Vein endothelial cell (primary cell): ENCODE data around the genes APLN and IGSF1.

DNA sequence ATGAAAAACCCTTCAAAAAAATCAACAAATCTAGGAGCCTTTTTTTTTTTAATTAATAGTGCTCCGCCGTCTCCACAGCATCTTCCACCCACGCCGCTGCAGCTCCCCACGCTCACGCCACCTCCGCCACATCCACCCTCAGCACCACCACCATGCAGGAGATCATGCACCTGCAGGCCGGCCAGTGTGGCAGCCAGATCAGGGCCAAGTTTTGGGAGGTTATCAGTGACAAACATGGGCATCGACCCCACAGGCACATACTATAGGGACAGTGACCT lies 171.4 kb downstream of the THOC2 start:
- CAGE, long polyA plus RNA = no peak

DNA sequence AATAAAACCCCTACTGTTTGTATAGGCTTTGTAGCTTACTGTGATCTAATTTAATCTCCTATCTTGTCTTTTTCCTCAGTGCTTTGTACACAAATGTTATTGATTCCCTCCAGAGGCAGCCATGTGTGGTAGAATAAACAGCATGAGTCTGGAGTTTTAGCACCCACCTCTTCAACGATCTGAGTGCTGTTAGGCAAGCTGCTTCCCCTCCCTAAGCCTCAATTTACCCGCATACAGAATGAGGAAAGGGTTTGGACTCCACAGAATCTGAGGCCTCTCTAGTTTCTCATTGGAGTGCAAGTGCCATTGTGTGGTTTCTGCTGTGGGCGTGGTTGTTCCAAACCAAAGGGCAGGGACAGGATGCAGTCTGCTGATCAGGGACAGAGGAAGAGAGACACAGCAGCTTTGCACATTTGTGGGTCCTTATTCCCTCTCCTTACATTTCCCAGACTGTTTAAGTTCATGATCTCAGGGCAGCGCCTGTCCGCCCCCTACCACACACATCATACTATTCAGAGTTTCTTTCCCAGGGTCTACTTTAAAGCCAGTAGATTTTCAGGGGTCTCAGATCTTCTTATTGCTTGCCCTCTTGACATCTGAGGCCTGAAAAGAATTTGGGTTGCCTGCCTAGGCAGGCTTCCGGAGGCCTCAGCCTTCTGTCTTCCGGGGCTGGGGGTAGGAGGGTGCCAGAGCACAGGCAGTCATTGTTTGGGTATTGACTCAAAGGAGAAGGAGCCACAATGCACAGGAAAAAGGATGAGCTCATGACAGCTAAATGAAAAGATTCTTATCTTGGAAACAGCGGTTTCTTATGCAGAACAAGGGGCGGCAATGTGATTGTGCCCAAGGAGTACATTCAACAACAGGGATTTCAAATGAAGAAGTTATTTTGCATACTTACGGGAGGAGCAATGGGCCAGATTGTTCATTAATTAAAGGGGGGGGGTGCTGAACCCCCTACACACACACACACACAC lies 114.8 kb upstream of the TEX13D start:
- CAGE, long polyA plus RNA = no peak

GRCh38 chrX:125758083-125758662 lies 407.9 kb downstream of the DCAF12L2 start:
- CAGE, long polyA plus RNA = no peak

GRCh38 chrX:129557812-129558336 lies 17.8 kb downstream of the OCRL start:
- CAGE, long polyA plus RNA = no peak

DNA sequence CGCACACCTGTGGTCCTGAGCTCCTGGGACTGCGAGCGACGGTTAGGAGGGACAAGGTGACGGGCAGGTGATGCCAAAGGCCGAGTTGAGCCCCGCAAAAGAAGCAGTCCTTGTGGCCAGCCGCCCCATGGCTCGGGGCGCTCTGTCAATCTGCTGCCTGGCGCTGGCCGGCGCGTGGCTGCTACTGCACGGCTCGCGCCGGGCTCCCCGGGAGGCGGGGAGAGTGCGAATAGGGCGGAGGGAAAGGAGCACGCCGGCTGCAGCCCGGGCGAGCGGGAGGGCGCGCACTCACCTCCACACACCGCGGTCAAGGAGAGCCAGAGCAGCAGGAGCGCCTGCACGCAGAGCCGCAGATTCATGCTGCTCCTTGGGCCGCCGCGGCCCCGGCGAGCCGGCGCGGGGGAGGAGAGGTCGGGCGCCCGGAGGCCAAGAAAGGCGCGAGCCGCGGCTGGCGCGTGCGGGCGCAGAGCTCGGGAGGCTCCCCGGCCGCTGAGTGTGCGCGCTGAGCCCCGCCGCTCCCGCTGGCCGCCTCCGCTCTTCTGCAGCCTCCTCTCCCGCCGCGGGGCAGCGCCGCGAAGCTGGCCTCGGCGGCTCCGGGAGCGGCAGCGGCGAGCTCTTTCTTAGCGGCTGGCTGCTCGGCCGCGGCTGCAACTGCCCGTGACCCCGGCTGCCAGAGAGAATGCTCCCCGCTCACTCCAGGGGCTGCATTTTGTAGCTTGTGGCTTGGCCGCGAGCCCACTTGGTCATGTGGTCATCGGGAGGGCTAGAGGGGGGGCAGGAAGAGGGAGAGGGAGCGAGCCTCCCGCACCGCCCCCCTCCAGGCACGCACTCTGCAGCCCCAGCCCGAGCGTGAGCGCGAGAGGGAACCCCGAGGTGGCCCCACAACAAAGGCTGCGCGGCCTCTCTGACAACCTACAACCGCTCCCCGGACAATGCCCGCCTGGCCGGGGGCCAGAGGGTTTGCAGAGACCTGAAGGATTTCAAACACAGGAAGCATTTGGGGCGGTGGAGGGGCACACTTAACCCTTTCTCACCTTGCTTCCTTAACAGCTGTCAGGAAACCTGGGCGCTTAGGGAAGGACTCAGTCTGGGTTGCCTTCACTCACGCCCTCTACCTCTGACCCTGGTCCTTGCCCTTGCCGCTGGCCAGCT lies at the start of gene APLN:
Gene APLN, minus strand, starts transcription at position 685 of the 1,152 bp plus-strand sequence.
- CAGE, long polyA plus RNA = no peak

GRCh38 chrX:129793318-129794126 lies 13.8 kb downstream of the SASH3 start:
- CAGE, long polyA plus RNA = no peak

DNA sequence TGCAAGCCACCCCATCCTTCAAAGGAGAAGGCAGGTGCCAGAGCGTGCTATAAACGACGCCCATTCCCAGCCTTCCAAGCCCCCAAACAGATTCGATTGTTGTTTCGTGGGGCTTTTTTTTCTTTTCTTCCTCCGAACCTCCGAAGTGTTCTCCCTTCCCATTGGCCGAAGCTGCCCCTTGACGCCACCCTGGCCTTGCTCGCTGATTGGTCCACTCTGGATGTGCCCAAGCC lies 25.3 kb downstream of the UTP14A start:
- CAGE, long polyA plus RNA = no peak

- CAGE, long polyA plus RNA = no peak
Observed at GRCh38 chrX:130089518-130089954, 20.8 kb downstream of the ELF4 start.

- CAGE, long polyA plus RNA = no peak
Observed at GRCh38 chrX:130267338-130267826, 1.3 kb downstream of the ZNF280C start.

- CAGE, long polyA plus RNA = no peak
Observed at GRCh38 chrX:130494844-130495211, 93.0 kb downstream of the RBMX2 start.

DNA sequence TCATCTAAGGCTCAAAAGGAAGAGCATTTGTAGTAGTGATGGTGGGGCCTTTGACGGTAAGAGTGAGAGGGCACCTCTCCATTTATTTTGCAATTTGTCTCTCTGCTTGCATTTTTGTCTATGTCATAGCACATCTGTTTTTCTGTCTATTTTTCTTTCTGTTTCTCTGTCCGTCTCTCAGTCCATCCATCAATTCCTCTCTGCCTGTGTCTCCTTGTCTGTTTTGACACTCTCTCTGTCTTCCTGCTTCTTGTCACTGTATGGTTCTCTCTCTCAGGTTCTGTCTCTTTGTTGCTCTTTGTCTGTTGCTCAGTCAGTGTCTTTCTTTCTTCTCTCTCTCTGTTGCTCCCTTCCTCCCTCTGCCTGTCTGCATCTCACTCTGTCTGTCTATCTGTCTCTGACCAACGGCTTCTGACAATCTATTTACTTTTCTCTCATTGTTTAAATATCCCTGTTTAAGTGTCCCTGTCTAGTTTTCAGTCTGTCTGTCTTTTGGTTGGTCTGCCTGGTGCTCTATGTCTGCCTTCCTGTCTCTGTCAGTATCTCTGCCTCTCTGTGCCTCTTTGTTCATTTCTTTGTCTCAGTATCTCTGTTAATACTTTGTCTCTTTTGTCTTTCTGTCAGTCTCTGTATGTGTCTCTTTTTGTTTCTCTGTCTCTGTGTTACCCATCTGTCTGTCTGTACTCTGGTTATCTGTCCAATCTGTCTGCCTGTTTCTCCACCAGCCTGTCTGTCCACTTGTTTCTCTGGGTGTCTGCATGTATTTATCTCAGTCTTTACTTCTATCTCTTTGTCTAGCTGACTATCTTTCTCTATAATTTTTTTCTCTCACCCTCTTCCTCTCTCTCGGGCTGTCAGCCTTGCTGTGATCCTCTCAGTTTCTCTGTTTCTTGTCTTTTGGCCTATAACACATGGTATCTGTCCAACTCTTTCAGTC lies 153.0 kb downstream of the ENOX2 start:
- CAGE, long polyA plus RNA = no peak

DNA sequence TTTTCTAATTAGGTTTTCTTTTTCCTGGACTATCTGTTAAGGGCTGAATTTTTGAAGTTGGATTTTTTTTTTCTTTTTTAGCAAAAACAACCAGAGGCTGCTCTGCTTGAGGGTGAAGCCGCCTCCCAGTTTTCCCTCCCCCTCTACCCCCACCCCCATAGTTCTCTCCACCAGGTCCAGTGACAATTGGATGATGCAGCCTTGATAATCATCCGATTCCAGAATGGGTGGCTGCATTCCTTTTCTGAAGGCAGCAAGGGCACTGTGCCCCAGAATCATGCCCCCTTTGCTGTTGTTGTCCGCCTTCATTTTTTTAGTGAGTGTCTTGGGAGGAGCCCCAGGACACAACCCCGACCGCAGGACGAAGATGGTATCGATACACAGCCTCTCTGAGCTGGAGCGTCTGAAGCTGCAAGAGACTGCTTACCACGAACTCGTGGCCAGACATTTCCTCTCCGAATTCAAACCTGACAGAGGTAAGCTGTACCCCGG lies 23.3 kb downstream of the ARHGAP36 start:
- CAGE, long polyA plus RNA = no peak

GRCh38 chrX:131250957-131251367 lies 38.1 kb downstream of the IGSF1 start:
- CAGE, long polyA plus RNA = no peak

DNA sequence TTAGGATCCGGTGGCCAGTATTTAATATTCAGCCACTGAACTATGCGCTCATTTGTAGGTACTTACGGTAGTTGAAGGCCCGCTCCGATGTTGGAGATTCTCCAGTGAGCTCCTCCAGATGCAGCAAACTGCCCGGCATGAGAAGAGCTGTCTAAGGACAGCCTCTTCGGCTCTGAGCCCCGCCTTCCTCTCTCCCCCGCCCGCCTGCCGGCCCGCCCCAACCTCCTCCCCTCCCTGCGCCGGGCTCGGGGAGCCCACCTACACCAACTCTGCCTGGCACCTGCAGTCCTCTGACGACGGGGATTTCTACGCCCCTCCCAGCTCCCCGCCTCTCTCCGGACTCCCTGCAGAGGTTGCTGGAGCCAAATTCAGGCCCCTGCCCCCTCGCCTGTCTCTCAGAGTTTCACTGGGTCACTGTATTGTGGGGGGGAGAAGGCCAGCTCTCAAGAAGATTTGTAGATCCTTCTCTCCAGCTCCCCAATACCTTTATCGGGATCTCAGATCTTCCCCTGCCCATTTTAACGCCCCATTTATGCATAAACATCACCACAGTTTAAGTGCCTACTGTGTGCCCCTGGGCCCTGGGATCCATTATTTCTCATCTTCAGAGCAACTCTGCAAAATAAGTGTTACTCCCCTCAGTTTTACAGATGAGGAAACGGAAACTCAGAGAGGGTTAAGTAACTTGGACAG lies at the start of gene IGSF1:
Gene IGSF1, minus strand, starts transcription at position 159 of the 693 bp plus-strand sequence.
- CAGE, long polyA plus RNA = no peak

- CAGE, long polyA plus RNA = no peak
Observed at GRCh38 chrX:132491096-132491706, 2.4 kb upstream of the MBNL3 start.

DNA sequence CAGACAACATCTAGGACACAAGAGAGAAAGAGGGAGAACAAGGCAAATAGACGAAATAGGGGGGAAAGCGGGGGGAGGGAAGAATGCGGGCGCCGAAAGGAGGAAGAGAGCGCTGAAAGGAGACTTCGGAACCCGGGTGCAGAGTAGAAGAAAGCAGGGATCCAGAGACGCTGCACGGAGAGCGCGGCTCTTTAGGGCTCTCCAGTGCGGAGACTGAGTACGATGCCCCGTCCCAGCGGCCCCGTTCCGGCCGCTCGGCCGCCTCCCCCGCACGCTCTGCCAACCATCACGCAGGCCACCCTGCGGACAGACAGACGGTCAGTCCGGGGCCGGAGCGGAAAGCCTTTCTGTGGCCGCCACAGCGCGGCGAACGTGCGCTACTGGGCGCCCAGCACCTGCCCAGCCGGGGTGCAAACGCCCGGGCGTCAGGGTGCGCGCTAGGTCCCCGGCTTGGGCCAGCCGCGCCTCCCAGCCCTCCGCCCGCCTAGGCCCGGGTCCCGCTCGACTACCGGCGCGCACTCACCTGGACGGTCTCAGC lies 2.1 kb downstream of the HS6ST2 start:
- CAGE, long polyA plus RNA = no peak

GRCh38 chrX:133390716-133391078 lies 24.6 kb downstream of the GPC4 start:
- CAGE, long polyA plus RNA = no peak

DNA sequence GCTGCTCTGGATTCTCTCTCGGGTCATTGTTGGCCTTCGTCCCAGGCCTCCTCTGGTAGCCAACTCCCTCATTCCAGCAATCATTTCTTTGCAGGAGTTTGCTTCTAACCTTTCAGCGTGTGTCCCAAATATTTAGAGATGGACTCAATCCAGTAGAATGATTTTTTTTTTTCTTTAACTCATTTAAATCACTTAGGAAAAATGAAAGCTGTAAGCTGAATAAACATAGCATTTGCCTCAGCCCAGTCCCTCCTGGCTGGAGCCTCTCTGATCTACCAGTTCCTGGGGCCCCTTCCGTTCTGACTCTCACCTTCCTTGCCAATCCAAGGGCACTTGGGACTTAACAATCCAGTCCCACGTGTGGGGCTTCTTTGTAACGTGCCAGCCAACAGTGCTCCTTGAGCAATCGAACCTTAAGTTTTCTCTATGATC lies 80.3 kb upstream of the GPC4 start:
- CAGE, long polyA plus RNA = no peak

DNA sequence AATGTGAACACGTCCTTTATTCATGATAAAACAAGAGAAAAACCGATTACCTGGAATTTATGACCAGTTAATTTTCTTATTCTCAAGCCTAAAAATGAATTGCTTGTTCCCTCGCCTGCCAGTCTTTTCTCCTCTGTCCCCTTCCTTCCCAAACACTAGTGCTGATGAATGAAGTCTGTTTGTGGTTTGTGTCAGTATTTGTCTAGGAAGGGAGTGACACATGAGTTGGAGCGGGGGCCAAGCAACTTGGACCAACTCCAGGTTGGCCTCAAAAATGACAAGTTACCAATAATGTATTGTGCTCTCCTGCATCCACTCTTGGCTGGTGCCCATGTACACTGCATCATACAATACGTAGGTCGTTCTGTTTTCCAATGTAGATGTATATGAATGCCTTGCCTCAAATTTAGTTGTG lies 222.9 kb upstream of the GPC4 start:
- CAGE, long polyA plus RNA = no peak

DNA sequence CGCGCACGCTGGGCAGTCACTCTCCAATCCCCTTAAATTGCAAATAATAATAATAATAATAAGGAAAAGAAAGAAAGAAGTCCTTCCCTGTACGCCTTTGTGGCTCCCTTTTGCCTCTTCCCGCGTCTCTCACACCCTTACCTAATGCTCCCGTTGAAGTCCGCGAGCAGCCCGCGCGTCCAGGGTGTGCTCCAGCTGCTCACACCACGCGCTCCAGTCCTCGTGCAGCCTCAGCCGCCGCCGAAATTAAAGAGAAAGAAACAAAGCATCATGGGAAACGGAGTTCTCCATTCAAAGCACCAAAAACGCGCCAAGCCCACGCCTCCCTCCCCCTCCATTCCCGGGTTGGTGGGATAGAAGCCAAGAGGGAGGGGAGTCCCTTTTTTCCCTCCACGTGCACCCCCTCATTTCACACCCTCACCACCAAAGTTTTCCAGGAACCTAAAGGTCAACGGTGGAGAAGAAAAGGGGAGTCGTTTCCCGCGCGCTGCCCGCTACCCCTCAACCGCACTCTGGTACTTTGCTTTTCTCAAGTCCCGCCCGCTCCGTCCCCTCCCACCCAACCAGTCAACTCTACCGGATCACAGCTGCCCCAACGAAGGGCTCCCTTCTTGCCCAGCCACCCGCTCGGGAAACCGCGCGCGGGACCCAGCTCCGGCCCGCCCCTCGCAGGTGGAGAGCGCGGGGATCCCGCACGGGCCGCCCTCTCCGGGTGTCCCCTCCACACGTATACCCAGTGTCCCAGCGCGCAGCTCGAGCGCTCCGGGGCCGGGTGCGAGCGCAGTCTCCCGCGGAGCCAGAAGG lies 65.3 kb upstream of the CCDC160 start:
- CAGE, long polyA plus RNA = no peak